Ishikawa (cell line): ENCODE measurements around the genes BARHL1 and SPACA9.

DNA sequence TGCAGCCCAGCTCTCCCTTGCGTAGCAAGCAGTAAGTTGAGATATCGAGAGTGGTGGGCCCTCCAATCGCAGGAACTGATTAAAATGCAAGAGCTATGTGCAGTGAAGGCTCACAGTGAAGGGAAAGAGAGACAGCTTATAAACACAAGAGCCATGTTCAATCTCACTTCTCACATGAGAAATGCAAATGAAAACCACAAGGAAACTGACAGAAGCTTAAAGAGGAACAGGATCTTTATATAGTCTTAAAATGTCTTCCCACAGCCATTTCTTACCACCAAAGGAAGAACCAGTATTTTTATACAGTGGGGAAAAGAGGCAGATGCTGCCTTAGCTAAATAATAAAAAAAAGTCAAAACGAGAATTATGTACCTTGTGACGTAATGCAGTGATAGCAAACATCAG lies 24.6 kb downstream of the TTF1 start:
- RRBS, result no CpG with 5 or more reads among the region's 5 CpGs

DNA sequence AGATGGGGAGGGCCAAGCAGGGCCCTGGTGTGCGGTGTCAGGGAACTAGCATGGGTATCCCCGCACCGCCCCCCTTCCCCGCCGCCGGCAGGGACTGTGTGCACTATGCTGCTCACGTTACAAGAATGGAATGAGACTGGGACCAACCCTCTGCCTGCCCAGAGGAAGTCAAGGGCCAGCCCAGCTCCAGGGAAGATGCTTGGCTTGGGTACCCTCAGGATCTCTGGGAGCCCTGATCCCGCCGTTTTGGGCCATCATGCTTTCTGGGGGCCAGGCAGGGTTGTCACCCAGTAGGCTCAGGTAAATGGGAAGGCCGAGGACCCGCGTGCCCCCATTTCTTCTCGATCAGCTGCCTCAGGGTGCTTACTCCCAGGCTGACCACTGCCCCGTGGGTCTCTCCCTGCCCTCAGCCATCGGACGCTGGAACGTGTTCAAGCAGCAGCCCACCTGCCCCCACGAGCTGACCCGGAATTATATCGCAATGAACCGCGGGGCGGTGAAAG lies 83.4 kb upstream of the BARHL1 start:
- RRBS, result 19% methylated on average over 5 of the region's 23 CpGs

GRCh38 chr9:132582338-132582766 lies at the start of gene BARHL1:
BARHL1 (plus strand) TSS chr9:132582606.
- RRBS, result no CpG with 5 or more reads among the region's 27 CpGs

GRCh38 chr9:132639206-132639948 lies 30.4 kb downstream of the DDX31 start:
- RRBS, result no CpG with 5 or more reads among the region's 10 CpGs

DNA sequence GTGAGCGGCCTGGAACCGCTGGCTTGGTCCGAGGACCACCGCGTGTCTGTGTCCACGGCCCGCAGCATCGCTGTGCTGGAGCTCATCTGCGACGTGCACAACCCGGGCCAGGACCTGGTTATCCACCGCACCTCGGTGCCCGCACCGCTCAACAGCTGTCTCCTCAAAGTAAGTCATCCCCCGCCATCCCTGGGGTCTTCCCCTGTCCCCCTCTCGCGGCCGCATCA lies 437 bp downstream of the GTF3C4 start:
- RRBS, result 1% methylated on average over 4 of the region's 19 CpGs

GRCh38 chr9:132878604-132879152 lies at the start of gene SPACA9:
SPACA9 (plus strand) TSS chr9:132878898.
- RRBS, result 4% methylated on average over 23 of the region's 34 CpGs

GRCh38 chr9:132894385-132894855 lies 15.7 kb downstream of the SPACA9 start:
- RRBS, result no CpG with 5 or more reads among the region's 7 CpGs

DNA sequence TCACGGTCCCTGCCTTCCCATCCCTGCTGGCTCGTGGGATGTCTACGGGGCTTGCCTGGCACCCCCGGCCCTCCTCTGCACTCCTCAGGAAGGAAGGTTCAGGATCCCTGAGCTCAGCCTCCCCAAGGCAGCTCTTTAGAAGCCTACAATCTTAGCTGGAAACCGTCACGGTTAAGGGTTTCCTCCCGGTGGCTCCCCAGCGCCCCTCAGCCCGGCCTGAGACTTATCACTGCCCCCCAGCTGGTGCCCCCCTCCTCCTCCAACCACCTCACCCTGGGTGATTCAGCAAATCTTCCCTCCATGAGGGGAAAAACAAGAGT lies 25.5 kb downstream of the GFI1B start:
- RRBS, result 58% methylated on average over 4 of the region's 9 CpGs

DNA sequence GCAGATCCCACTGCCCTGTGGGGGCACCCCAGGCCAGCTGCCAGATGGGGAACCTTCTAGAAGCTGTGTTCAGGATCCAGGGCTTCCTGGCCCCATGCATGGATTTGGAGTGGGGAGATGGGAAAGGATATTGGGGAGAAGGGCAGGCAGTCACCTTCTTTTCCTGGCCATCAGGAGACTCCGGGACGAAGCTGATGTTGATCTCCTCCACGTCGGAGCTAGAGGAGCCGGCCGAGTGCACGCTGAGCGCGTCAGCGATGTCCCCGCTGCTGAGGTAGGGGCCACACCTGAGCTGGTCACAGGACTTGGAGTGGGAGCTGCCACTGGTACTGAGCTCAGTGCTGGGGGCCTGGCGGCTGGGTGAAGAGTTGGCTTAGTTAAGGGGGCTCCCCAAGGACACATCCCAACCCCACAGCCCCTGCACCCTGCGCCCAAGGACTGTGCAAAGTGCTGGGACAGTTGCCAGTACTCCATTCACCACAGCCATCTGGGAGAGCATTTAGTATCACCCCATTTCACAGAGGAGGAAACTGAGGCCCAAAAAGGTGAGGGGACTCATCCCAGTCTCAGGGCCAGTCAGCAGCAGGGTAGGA lies 19.2 kb downstream of the RALGDS start:
- RRBS, result no CpG with 5 or more reads among the region's 13 CpGs

GRCh38 chr9:133102702-133103140 lies 18.3 kb downstream of the RALGDS start:
- RRBS, result 97% methylated on average over 6 of the region's 12 CpGs

DNA sequence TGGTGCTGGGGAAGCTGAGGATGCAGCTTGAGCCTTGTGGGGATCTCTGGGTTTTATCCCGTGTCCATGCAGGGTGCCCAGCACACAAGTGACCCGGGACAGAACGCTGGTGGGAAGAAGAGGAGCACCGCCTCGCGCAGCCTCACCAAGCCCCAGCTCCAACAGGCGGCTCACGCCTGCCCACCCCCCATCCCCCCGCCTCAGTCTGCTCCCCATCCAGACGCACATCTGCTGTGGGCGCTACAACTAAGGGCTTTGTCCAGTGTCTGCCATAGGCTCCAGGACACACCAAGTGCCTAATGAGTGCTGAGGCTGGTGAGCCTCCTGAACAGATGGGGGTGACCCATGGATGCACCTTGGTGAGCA lies 13.7 kb downstream of the RALGDS start:
- RRBS, result no CpG with 5 or more reads among the region's 11 CpGs

- RRBS, result no CpG with 5 or more reads among the region's 14 CpGs
Observed at GRCh38 chr9:133143198-133143764, 20.4 kb downstream of the GBGT1 start.

GRCh38 chr9:133239439-133240024 lies 30.5 kb upstream of the OBP2B start:
- RRBS, result no CpG with 5 or more reads among the region's 20 CpGs

DNA sequence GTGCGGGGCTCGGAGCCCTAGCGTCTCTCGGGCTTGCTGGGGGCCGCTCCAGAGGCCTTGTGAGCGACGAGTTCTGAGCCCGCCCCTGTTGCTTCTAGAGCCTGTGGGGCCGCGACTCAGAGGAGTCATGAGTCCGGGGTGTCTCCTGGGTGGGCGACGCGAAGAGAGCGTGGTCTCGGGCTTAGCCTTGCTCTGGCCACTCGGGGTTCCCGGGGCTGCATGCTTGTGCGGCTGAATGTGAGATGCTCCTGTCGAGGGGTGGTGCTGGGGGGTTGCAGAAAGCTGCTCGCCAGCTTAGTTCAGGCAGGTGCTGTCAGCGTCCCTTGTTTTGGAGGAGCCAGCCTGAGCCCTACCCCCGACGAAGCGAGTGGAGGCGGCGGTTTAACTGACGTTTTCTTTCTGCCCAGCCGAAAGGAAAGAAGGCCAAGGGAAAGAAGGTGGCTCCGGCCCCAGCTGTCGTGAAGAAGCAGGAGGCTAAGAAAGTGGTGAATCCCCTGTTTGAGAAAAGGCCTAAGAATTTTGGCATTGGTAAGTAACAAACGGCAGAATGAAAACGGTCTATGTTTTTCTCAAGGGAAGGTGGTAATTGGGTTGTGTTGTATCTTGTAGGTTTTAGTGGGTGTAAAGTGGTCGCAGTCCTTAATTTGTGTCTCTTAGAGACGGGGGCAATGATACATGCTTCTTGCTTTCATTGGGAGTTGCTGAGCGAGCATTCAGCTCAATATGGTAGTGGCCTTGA lies 666 bp downstream of the RPL7A start:
- RRBS, result 2% methylated on average over 8 of the region's 36 CpGs

DNA sequence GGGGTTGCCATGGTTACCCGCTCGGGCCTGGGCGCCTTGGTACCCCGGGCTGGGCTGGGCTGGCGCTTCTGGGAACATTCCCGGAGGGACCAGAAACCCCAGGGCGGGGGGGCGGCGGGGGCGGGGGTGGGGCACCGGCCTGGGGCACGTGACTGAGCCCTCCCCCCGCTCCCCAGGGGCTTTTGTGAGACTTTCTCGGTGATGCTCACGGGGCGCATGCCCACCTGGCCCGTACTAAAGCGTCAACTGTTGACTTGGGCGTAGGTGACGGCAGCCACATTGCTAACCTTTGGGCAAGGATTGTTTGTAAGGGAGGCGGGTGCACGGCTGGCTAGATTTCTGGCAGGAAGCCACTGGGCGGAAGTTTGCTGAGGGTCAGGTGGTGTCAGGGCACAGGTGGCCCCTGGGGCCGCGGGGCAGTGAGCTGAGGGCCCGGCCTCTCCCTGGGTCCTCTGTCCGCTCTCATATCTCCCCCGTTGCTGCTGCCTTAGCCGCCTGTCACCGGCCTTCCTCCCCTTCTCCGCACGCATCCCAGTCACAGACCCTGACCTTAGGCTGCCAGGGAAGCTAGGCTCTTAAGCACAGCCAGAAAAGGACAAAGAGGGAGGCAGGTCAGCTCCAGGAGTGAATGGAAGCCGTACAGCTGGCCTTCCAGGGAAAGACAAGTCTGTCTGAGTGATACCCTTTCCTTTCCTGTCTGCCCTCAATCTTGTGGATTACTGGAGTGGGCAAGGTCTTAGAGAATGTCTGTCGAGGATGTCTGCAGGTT lies 765 bp downstream of the CACFD1 start:
- RRBS, result 7% methylated on average over 9 of the region's 34 CpGs

DNA sequence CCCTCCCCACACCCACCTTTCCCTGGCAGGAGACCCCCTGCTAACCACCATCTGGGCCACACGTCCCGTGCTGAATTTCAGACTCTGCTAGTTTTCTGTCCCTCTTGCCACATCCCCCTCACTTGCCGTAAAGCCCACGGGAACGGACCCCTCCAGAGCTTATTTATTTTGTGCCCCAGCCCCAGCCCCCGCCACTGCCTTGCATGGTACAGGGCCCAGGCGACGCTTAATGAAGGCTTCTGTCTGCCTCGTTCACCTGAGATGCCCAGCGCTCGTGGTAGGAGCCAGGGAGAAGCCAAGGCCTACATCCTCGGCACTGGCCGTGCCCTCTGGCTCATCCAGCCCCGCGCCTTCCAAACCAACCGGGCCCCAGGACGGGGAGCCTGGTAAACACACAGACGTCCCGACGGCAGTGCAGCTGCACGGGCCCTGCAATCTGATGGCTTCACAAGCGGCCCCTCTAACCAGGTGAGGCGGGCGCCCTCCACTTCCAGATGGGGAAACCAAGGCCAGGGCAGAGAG lies 23.8 kb downstream of the FAM163B start:
- RRBS, result no CpG with 5 or more reads among the region's 24 CpGs

GRCh38 chr9:133676398-133676931 lies 40.3 kb downstream of the DBH start:
- RRBS, result 28% methylated on average over 7 of the region's 15 CpGs

GRCh38 chr9:133708896-133709954 lies 28.9 kb downstream of the SARDH start:
- RRBS, result 11% methylated on average over 8 of the region's 36 CpGs

DNA sequence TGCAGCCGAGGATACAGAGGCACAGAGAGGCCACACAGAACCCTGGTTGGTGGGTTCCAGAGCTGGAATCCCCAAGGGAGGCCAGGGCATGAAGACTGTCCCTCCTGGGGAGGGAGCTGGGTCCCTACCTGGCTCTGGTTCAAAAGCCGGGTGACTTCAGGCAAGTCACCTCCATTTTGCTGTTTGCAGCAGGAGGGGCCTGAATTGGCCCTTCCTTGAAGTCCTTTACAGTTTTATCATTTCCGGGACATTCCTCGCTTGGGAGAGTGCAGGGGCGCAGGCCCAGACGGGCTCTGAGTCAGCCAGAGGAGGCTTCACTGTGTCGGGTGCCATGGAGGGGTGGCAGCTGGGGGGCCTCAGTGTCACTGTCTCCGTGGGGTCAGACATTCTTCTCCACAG lies 26.9 kb downstream of the SARDH start:
- RRBS, result 58% methylated on average over 2 of the region's 8 CpGs

GRCh38 chr9:133742737-133743297 lies 4.7 kb upstream of the SARDH start:
- RRBS, result no CpG with 5 or more reads among the region's 7 CpGs